Measurements from ENCODE around the genes KCNA10, KCNA2 and CHI3L2.

- PRO-cap, result no peak
Observed at GRCh38 chr1:109766075-109766600, 2.4 kb upstream of the EPS8L3 start.

GRCh38 chr1:109790610-109791625, 27.2 kb upstream of the EPS8L3 start:
- PRO-cap, result no peak

DNA sequence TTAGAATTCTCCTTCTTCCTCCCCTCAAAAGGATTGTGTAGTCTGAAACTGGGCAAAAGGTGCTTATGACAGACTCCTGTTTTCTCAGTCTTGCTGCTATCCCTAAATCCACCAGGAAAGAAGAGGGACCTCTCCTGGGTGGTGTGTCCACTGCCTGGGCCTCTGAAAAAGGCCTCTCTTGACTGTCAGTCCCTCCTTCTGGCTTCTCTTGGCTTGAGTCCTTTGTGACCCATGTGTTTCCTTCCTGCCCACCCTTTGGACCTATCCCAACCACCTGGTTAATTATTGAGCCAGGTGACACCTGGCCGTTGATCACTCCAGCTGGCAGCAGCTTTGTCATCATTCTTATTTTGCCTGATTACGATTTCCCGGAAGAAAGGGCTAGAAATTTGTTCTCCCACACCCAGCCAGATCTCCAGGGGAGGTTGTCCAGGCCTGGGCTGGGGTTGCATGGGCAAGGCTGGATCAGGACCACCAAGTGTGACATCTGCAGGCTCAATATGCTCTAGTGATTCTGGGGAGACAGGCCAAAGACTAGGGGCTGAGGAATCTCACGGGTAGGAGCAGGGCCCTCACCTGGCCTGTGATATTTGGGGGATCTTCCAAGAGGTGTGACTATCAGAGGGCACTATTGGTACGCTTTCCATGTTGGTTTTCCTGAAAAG, 24.8 kb downstream of the CSF1 start:
- PRO-cap, result no peak

GRCh38 chr1:109979499-109980260, 4.9 kb upstream of the AHCYL1 start:
- PRO-cap, result no peak

DNA sequence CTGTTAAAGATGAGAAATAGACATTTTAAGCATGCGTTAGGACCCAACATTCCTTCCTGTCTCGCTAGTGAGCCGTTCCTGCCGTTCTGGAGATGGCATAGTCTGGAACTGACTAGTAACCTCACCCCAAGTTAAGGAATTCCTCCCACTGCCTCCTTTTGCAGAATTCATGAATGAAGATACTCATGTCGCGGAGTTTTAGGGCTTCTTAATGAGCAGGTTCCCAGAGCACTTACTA, 943 bp downstream of the STRIP1 start:
- PRO-cap, result no peak

- PRO-cap, result no peak
Observed at GRCh38 chr1:110042787-110043443, 8.5 kb downstream of the STRIP1 start.

DNA sequence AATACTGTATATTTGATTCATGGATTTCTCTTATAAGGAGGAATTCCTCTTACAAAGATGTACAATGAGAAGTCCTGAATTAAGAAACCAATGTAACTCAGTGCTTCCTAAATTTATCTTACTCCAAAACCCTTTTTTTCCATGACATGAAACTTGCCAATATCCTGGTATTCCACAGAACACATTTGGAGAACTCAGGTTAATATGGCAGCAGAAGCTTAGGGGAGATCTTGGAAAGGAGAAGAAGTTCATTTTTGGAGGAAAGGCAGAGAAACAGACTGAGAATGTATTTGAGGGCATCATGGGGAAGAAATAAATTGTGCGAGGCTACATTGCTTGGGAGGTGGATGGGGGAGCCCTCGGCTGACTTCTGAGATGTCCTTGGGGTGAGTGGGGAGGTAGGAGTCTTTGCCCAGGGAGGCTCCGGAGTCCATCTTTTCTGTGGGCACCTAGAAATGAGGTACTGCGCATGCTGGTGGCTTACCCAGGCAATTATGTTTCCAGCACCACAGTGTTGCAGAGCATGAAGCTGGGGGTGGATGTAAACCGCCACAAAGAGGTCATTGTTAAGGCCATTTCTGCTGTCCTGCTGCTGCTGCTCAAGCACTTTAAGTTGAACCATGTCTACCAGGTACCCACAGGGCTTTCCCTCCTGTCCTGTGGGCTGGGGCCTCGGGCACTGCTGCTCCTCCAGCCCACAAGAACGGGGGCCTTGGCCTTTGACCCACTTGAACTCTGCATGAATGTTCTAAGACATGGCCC, 14.4 kb downstream of the STRIP1 start:
- PRO-cap, result no peak

- PRO-cap, result no peak
Observed at GRCh38 chr1:110051006-110051716, 16.7 kb downstream of the STRIP1 start.

DNA sequence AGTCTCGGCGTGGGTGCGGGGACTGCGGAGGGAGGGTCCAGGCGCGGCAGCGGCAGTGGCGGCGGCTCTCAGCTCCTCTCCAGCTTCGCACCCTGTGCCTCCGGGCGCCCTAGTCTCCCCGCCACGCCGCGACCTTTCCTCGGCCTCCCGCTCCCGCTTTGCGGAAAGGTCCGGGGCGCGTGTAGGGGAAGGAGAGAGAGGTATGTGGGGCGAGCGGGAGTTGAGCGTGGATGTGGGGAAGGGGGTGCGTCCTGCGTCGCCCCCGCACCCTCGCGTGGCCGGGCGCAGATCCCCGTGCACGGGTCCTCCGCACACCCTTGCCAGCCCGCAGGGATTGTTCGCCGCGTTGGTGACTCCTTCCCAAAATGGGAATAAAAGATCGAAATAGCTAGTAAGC, 13.4 kb upstream of the ALX3 start:
- PRO-cap, result no peak

- PRO-cap, result unidirectional peak, minus-strand start at chr1:110116566
Observed at GRCh38 chr1:110116339-110117044, 4.2 kb downstream of the UBL4B start.

GRCh38 chr1:110242837-110243762, 33.0 kb downstream of the KCNC4 start:
- PRO-cap, result no peak

DNA sequence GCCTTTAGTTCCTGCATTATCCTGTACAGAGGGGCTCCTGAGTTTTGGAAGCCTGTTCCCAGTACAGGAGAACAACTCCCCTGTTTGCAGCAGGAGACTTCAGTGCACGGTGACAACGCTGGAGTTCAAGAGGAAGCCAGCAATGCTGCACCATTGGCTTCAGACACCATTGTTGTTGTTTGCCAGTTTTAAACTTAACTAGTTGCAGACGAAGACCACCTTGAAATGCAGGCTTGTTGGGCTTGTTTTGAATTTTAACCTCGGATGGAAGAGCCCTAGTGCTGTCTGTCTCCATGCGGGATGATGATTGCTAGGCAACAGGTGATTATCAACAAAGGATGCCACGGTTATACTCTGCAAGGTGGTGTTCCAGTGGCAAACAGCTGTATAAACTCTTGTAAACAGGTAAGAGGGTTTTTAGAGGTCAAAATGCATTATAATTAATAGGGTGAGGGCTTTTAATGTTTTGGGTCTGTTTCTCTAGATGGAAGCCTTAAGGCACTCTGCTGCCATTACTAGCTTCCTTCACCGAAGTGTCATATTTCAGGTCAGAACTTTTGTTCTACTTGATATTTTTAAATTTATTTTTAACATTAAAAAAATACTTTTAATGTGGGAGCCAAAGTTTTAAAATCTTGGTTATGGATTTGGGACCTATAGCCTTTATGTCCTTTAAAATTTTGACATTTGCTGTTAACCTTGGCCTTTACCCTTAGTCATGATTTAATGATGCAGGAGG, 8.5 kb downstream of the RBM15 start:
- PRO-cap, result no peak

GRCh38 chr1:110389858-110390583, 805 bp downstream of the SLC16A4 start:
- PRO-cap, result no peak

- PRO-cap, result no peak
Observed at GRCh38 chr1:110466902-110467129, 15.9 kb downstream of the PROK1 start.

GRCh38 chr1:110519093-110519338, at the start of gene KCNA10:
Gene KCNA10, minus strand, starts transcription at chr1:110519175.
- PRO-cap, result no peak

- PRO-cap, result no peak
Observed at GRCh38 chr1:110605772-110606955, at the start of gene KCNA2. Gene KCNA2, minus strand, starts transcription at chr1:110606358.

- PRO-cap, result no peak
Observed at GRCh38 chr1:110772191-110772627, 97.5 kb upstream of the KCNA3 start.

GRCh38 chr1:111202381-111203362, 2.2 kb upstream of the DENND2D start:
- PRO-cap, result no peak

GRCh38 chr1:111227292-111227944, at the start of gene CHI3L2:
Gene CHI3L2, plus strand, starts transcription at chr1:111227713.
- PRO-cap, result no peak

DNA sequence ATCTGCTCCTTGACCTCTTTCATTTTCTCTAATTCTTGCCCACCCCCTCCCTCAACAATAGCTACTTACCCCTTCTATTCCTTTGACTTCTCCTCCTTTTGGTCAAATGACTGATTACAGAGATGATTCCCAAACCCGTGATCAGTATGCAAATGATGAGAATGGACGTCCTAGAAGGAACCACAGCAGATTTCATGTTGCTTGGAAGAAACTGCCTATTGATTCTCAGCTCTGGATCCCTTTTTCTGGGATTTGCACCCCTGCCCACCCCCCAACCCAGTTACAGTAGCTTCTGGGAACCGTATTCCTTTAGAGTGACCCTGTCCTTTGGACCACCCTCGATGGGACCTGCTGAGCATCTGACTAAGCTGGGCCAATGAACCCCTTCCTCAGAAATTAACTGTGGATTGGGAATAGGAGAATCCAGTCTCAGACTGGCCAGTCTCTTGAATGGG, 11.9 kb downstream of the C1orf162 start:
- PRO-cap, result no peak

Data from endodermal cell (in vitro differentiated cells).